Ascending aorta (tissue), 1 donor: ENCODE measurements around a stretch of chr1.

DNA sequence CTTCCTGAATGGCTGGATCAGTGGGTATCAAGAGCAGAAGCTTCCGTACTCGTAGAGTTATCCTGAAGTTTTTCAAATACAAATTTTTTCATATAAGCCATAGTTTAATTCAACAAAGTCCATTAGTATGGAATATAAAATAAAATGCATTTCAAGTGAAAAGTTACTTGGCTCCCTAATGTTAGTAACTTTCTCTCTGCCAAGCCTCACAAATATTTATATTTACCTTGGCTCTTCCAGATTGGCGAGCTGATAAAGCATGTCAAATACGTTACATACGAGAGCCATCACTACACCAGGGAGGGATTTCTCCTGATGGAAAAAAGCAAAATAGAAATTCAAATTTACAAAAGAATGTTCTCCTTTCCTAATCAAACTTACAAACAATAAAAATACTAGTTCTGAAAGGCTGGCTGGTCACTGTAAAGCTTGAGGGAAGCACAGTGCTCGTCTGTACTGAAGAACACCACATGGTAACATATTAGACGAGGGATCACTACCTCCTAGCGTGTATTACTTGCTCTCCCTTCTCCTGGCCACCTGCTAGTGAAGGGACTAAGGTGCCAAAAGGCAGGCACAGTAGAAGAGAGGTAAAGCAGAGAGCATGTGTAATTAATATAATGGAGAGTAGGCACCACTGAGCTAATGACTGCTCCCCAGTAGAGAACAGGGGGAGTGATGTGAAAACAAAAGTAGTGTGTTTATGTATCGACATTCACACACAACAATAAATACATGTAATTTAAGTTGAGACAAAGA lies 80.9 kb downstream of the USP24 start:
- PRO-cap: no peak

GRCh38 chr1:55155432-55155691 lies 59.8 kb downstream of the USP24 start:
- PRO-cap: no peak

DNA sequence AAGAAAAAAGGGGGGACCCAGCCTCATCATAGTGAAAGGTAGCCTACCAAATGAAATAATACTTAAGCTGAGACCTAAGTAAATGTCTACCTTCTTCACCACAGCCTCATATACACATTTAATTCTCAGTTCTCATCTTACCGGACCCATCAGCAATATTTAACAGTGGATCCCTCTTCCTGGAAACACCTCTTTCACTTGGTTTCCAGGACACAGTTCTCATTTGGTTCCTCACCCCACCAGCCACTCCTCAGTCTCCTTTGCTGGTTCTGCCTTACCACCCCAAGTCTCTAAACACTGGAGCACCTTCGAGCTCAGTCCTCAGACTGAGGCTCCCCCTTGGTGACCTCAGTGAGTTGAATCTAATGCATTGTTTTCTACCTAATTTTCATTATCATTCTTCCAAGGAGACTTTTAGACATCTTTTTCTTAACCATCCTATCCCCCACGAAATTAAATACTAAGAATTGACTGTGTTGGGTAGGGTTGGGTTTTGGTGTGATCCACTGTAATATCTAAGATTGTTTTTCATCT lies 19.1 kb downstream of the USP24 start:
- PRO-cap: no peak

GRCh38 chr1:55211569-55212450 lies 3.4 kb downstream of the USP24 start:
- PRO-cap: no peak

DNA sequence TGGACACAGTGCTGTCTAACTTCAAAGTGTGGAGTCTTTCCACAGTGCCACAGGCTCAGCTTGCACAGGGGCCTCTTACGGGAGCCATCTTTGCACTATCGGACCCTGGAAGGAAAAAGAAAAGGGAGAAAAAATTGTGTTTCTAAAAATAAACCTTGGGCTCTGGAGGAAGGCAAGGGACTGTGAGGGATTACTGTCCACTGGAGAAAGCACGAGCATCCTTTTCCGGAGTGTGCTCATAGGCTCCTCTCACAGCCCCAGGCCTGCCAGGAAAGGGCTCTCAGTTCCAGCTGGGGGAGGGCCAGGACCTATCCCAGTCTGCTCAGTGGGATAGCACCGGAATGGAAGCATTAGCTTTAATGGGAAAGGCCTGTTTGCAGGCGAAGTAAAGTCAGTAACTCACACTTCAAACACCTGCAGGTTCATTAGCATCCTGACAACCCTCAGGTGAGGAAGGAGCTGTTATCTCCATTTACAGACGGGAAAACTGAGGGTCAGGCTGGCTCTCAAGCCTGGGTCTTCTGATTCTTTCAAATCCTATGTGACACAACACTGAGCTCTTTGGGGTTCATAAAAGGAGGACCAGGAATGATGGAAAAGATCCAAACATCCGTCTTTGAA lies 113.9 kb upstream of the USP24 start:
- PRO-cap: no peak

GRCh38 chr1:56073487-56074386 lies 505.6 kb downstream of the PLPP3 start:
- PRO-cap: no peak

DNA sequence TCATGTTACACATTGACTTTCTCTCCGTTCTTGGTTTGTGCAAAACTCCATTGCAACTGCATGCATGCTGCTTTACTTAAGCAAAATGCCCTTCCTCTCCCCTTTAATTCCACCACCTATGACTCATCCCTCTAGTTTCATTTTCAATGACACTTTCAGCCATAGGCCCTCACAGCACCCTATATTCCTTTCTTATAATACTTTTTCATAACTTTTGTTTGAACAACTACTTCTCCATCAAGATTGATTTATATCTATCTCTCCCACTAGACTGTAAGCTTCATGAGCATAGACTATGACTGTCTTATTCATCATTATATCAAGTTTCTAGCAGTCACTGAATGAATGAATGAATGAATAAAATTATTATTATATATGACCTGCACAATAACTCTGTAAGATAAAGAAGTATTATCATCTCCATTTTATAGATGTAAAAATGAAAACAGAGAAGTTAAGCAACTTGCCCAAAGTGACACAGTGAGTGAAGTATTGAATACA lies 248.8 kb downstream of the PLPP3 start:
- PRO-cap: no peak

DNA sequence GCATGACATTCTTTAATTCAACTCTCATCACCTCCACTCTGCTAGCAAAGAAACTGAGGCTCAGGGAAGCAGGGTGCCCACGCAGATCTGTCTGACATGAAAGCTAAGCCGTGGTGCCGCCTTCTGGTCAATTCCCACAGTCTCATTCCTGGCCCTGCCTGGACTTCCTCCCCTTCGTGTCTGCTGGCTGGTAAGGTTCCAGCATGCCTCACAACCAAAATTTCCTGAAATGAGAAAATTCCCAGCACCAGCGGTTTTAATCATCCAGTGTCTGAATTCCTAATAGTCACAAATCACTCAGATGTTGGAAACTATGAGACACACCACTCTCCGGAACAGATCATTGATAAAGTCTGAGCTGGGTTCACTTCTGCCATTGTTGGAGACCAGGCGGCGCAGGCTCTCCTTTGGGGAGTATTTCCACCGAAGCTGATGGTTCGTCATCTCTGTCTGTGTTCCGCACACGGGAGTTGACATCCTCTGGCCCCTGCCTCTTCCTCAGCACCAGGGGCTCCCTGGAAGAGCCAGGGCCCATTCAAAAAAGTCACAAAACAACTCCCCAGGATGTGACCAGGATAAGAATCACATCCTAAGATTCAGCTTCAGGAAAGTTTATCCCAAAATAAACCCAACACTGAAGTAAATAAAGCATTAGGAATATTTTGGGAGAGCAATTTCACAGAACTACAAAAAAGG lies 167.7 kb downstream of the PLPP3 start:
- PRO-cap: no peak

DNA sequence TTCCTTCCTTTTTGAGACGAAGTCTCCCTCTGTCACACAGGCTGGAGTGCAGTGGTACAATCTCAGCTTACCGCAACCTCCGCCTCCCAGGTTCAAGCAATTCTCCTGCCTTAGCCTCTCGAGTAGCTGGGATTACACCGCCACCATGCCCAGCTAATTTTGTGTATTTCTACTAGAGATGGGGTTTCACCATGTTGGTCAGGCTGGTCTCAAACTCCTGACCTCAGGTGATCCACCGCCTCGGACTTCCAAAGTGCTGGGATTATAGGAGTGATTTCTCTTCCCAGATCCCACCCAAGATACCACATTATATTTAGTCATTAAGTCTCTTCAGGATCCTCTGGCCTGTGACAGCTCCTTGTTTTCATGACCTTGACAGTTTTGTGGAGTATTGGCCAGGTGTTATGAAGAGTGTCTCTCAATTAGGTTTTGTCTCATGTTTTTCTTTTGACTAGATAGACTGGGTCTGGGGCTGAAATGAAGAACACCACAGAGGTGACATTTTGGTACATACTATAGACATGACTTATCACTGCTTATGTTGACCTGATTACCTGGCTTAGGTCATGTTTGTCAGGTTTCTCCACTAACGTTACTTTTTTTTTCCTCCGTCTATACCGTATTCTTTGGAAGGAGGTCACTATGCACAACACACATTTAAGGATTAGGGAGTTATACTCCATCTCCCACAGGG lies 159.7 kb downstream of the PLPP3 start:
- PRO-cap: no peak

- PRO-cap: no peak
These were observed 130.4 kb downstream of the PLPP3 start for GRCh38 chr1:56448755-56449535.

- PRO-cap: no peak
These were observed 117.3 kb downstream of the PLPP3 start for GRCh38 chr1:56461940-56462660.

- PRO-cap: no peak
These were observed 83.9 kb downstream of the PLPP3 start for GRCh38 chr1:56495308-56496110.

GRCh38 chr1:56497010-56497427 lies 82.3 kb downstream of the PLPP3 start:
- PRO-cap: no peak

- PRO-cap: no peak
These were observed 73.2 kb downstream of the PLPP3 start for GRCh38 chr1:56505944-56506691.

GRCh38 chr1:56577241-56577604 lies 2.1 kb downstream of the PLPP3 start:
- PRO-cap: no peak

DNA sequence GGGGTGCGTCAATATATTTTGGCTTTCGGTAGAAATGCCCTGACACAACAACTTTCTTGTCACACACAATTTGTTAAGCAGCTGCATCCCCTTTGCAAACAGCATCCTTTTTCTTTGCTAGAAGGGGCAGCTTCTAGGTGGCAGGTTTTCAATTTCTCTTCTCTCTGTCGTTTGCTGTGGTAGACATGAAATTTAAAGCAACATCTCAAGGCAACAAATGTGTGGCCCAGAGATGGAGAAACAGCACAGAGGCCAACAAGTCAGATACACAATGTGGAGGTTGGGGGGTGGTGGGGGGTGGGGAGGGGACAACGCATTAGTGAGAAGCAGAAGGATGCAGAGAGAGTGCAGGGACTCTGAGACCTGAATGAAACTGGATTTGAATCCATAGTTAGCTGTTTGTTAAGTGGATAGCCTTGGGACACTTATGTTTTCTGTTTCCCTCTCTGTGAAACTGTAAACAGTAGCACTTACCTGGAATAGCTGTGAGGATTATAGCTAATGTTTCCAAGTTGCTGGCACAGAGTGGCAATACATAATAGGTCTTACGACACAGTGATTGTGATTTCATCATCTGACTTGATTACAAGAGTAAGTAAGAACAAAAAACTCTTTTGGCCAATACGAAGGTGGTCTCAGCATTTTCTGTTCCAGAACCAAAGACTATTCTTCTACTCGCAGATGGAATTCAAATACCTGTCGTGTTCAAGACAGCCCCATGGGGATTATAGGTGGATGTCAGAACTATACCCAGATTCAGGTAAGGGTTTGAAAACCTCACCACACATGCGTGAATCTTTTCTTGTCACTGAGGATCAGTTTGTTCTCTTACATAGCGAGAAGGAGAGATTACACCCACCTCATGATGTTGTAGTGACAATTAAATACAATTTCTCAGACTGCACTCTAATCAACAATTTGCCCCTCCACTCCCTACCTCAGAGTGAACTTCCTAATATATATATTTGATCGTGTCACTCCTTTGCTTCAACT lies 2.2 kb downstream of the C8B start:
- PRO-cap: no peak

DNA sequence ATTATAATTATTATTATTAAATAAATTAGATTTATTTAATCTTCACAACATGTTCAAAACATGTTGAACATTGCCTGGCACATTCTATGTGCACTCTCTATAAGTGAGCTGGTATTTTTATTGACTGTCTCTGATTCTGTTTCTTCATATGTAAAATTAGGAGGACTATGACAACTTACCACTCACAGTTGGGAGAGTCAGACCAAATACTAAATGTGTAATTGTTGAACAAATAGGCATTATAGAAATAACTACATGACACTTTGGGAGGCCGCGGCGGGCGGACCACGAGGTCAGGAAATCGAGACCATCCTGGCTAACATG lies 951 bp upstream of the C8B start:
- PRO-cap: no peak

GRCh38 chr1:57034765-57035090 lies 68.9 kb upstream of the C8B start:
- PRO-cap: no peak

DNA sequence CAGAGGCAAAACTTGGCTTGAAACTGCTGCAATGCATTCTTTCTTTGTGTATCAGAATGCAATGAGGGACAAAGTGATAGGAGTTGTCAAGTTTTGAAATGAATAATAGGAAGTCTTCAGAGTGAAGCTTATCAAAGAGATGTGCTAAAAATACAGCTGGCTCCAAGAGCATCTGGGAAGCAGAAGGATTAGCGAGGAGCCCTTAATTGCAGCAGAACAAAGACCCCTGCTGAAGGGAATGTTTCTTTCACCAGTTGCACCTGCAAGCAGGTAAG lies 124.2 kb upstream of the C8B start:
- PRO-cap: no peak

GRCh38 chr1:57307343-57307542 lies 116.6 kb downstream of the DAB1 start:
- PRO-cap: no peak